Measurements from ENCODE around the genes ZNF45, ZNF284, ZNF235 and ZNF285.

DNA sequence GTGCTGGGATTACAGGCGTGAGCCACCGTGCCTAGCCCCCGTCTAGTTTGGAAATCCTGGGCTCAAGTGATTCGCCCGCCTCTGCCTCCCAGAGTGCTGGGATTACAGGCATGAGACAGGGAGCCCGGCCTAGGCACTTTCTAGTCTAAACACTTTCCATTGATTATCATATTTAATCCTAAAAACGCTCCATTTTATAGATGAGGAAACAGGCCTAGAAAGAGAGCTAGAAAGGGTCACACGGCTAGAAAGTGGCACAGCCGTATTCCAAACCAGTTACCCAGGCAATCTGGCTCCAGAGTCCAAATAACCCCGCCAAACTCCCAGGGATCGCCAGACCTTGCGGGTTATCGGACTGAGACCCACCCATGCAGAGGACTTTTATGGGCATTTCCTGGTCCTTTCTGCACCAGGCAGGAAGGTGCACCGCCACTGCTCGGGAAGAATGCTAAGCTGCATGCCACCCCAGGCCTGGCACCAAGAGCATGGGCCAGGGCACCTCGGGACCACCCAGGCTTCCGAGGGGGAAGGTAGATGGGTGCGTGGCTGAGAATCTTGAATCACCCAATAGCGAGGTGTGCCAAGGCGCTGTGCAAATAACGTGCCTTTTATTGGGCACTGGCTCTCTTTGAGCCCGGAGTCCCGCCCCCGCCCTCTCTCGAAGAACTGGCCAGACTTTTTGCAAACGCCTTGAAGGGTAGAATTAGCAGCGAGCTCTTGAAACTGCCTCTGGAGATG lies 527 bp upstream of the ZNF575 start:
- RRBS, result no CpG with 5 or more reads among the region's 27 CpGs

GRCh38 chr19:43574306-43574810 lies 969 bp downstream of the XRCC1 start:
- RRBS, result no CpG with 5 or more reads among the region's 6 CpGs

GRCh38 chr19:43665077-43665884 lies 4.7 kb downstream of the PLAUR start:
- RRBS, result no CpG with 5 or more reads among the region's 6 CpGs

DNA sequence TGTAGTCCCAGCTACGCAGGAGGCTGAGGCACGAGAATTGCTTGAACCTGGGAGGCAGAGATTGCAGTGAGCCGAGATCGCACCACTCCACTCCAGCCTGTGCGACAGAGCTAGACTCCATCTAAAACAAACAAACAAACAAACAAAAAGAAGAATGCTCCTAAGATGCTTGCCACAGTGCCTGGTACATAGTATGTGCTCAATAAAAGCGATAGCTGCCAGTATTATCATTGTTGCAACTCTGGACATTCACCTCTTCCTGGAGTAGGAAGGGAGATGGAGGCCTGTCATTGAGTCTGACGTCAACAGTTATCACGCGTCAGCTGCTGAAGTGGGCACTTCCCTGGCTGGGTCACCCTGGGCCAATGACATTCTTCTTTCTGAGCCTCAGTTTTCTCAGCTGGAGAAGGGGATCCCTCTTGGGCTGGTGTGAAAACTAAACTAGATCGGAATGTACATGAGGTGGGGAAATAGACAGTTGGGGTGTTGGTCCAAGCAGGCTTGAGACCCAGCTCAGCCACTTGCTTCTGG lies 4.2 kb upstream of the PLAUR start:
- RRBS, result no CpG with 5 or more reads among the region's 10 CpGs

DNA sequence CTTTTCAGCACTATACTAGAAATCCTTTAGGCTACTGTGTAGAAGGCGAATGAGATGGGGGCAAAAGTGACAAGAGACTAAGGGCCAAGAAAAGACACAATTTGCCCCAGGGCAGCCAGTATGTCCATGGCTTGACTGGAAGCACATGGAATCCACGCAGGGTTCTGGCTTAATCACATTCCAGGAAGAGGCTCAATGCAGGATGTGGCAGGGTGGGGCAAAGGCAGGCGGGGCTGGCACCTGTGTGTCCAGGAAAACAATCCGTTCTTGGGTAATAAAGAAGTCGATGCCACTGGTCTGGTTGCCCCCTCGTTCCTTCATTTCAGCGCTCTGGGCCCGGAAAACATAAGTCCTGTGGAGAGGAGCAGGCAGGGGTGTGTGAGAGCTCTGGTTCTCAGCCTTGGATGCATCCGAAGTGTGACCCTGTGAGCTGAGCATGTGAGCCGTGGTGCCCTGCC lies 14.9 kb downstream of the SMG9 start:
- RRBS, result no CpG with 5 or more reads among the region's 10 CpGs

- RRBS, result 19% methylated on average over 23 of the region's 63 CpGs
These were observed 6.5 kb downstream of the KCNN4 start for GRCh38 chr19:43773964-43774953.

- RRBS, result no CpG with 5 or more reads among the region's 7 CpGs
These were observed 20.7 kb downstream of the ZNF45 start for GRCh38 chr19:43914361-43914871.

GRCh38 chr19:43934787-43935708 lies at the start of gene ZNF45:
TSS of gene ZNF45 (minus strand) at chr19:43935282.
- RRBS, result 0% methylated on average over 1 of the region's 48 CpGs

GRCh38 chr19:44071879-44072496 lies at the start of gene ZNF284:
TSS of gene ZNF284 (plus strand) at chr19:44072159.
- RRBS, result 2% methylated on average over 11 of the region's 38 CpGs

DNA sequence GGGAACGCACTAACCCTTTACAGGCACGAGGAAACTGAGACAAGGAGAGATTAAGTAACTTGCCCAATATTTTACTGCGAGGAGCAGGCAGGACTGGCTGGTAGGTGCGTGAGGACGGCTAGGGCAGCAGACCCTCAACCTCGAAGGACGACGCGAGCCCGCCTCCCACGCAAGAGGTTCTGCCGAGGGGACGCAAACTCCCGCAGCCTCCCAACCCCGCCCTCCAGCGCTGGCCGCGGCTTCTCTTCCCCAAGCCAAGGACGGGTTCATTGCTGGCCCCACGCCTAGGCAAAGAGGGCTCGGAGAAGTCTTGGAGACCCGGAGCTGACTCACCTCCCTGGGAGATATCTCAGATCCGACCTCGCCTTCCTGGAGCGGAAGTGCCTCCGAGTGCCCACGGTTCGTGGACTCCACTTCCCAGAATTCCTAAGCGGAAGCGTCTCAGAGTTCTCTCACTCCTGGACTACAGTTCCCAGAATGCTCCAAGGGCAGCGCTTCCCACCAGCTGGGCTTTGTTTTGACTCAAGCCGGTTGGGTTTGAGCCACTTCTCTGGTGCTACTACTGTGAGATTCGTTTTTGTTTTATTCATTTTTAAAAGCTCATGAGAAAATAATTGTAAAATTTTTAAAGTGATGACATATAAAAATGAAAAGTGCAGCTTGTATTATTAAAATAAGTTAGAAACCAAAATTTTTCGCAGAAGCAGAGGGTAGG lies at the start of gene ZNF235:
Gene ZNF235, minus strand, starts transcription at position 388 of the 715 bp plus-strand sequence.
- RRBS, result no CpG with 5 or more reads among the region's 34 CpGs

DNA sequence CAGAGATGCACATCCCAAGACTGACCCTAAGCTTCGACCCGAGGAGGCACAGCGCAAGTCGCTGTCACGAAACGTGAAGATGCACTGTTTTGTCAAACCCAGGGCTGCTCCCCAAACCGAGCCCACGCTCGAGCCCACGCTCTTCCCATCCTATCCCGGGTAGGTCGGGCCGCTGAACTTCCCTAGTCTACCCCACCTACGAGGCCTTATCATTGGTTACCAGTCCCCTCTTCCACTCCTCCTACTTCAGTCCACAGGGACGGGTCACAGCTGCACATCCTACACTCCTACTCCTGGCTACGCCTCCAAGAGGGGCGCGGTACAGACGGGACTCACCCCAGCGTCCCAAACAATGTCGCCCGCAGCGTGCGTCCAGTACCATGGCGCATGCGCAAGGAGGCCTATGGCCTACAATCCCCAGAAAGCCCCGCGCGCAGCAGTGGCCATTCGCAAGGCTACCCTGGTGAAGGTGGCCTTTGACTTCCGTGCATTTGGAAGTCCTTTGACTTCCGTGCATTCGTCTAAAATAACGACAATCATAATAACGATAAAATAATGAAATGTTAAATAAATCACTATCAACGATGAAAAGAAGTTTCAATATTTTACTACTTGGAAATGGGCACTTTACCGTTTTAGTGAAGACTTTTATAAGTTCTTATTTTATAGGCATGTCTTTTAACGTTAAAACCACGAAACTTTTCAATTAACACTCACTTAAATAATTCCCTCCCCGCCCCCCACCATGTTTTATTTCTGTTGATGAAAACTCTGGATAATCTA lies at the start of gene ZNF285:
Gene ZNF285, minus strand, starts transcription at position 377 of the 783 bp plus-strand sequence.
- RRBS, result no CpG with 5 or more reads among the region's 40 CpGs

DNA sequence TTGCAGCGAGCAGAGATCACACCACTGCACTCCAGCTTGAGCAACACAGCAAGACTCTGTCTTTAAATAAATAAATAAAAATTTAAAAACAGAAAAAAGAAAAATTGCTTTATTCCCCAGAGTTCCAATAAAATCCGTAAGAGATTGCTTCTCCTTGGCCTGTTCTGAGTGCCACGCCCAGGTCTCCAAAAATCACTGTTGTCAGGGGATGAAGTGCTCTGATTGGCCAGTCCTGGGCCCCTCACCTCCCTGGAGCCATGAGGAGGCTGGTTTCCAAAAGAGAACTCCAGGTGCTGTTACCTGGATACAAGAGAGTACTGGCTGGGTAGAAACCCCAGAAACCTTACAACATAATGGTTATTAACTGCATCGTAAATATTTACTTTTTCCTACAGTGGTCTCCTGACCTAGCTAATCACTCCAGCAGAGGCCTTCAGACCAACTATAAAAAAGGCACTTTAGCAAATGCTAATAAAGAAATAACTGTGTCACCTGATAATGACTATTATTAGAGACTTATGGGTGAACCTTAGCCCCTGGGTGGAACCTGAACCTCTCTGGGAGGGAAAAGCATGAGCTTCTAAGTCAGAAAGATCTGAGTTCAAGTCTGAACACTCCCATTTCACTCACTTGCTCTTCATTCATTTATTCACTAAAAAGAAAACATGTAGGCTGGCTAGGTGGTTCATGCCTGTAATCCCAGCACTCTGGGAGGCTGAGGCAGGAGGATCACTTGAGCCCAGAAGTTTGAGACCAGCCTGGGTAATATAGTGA lies 1.5 kb upstream of the IGSF23 start:
- RRBS, result no CpG with 5 or more reads among the region's 4 CpGs

GRCh38 chr19:44626000-44626714 lies 12.8 kb downstream of the IGSF23 start:
- RRBS, result no CpG with 5 or more reads among the region's 3 CpGs

DNA sequence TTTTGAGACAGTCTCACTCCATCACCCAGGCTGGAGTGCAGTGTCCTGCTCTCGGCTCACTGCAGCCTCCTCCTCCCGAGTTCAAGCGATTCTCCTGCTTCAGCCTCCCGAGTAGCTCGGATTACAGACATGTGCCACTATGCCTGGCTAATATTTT lies 900 bp downstream of the PVR start:
- RRBS, result no CpG with 5 or more reads among the region's 5 CpGs

- RRBS, result no CpG with 5 or more reads among the region's 10 CpGs
These were observed 1.2 kb downstream of the CEACAM19 start for GRCh38 chr19:44672288-44673074.

GRCh38 chr19:44691950-44692706 lies 6.8 kb upstream of the CEACAM16 start:
- RRBS, result 88% methylated on average over 1 of the region's 15 CpGs

- RRBS, result 35% methylated on average over 8 of the region's 15 CpGs
These were observed 1.6 kb upstream of the CEACAM16 start for GRCh38 chr19:44697188-44697860.

GRCh38 chr19:44726546-44727021 lies 21.9 kb upstream of the BCL3 start:
- RRBS, result no CpG with 5 or more reads among the region's 15 CpGs

DNA sequence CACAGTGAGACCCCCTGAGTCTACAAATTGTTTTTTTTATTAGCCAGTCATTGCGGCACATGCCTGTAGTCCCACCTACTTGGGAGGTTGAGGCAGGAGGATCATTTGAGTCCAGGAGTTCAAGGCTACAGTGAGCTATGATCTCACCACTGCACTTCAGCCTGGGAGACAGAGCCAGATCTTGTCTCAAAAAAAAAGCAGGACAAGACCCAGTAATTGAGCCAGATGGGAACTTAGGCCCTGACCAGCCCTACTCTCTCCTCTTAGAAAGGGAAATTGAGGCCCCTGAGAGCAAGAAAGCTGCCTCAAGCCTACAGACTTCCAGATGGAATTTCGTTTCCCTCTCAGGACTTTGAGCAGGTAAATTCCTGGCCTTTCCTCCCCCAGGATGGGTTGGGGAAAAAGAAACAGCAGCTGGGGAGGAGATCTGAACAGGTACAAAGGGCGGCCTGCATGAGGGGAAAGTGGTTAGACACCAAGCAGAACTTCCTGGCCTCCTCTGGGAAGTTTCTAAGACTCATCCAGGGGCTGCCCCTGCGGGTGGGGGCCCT lies 3.7 kb upstream of the BCL3 start:
- RRBS, result no CpG with 5 or more reads among the region's 4 CpGs

DNA sequence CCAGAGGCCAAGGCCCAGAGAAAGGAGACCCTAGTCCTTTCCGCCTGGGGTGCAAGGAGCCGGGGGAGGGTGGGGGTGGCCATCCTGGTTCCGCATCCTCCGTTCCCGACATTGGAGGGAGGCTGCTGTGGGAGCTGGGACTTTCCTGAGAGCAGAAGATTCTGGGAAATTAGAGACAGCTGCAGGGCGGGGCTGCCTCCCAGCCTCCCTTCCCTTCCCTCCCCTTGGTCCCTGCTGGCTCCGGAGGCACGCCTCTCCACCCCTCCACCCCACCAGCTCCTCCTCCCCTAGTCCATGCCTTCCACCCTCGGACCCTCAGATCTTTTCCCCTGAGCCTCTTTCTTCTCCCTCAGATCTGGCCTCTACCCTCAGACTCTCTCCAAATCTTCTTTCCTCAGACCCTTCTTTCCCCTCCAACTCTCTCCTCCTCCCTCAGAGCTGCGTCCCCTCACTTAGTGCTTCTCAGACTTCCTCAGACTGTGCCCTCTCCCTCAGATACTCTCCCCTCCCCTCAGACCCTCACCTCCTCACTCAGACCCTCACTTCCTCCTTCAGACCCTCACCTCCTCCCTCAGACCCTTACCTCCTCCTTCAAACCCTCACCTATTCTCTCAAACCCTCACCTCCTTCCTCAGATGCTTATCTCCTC lies 3.1 kb upstream of the BCL3 start:
- RRBS, result no CpG with 5 or more reads among the region's 10 CpGs

Measured in AG09309 (cell line).